ENCODE results near the genes LRRC43 and KNTC1.

DNA sequence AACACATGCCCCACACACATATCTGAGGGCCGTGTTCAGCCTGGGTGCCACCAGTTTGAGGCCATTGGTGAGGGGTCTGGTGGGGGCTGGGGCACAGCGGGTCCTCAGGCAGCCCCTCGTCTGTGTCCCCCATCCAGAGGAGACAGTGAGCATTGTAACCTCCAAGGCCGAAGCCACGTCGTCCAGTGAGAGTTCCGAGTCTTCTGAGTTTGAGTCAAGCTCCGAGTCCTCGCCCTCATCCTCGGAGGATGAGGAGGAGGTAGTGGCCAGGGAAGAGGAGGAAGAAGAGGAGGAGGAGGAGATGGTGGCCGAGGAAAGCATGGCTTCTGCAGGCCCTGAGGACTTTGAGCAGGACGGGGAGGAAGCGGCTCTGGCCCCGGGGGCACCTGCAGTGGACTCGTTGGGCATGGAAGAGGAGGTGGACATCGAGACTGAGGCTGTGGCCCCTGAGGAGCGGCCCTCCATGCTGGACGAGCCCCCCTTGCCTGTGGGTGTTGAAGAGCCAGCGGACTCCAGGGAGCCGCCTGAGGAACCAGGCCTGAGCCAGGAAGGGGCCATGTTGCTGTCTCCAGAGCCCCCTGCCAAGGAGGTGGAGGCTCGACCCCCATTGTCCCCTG is 15.6 kb downstream of the SETD1B start:
- PRO-cap: no peak

- PRO-cap: no peak
Observed at GRCh38 chr12:122013491-122014488, 7.9 kb upstream of the BCL7A start.

- PRO-cap: no peak
Observed at GRCh38 chr12:122067911-122068569, 10.5 kb upstream of the MLXIP start.

GRCh38 chr12:122077011-122077625 is 1.4 kb upstream of the MLXIP start:
- PRO-cap: no peak

DNA sequence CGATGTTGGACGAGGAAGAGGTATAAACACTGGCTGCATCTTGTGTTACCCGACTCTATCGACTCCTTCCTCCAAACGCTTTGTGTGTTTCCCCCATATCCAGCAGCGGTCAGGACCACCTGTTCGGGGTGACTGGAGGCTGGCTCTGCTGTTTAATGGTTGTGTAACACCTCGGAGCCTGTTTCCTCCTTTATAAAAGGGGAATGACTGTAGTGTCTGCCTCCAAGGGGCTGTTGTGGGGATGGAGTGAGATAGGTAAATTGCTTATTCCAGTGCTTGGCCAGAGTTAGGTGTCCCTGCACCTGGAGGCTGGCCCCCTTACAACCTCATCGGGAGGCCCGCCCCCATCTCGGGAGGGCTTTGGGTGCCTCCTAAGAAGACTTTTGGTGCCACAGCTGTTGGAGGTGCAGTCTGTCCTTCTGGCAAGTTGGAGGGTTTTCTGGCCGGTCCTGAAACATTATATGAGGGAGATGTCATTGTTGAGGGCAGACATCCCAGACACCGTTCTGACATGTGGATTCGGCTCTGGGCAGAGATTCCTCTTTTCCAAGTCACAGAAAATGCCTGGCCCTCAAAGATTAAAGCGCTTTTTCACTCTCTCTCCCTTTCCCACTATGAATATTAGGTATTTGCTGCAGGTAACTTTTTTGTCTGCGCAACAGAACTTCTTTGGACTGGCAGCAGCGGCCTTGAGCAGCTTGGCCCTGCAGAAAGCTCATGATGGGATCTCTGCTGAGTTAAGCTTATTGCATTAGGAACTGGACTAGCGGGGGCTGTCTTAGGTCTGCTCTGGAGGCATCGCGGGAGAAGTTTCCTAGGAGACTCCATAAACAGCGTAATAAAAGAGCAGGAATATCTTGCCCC is 1.2 kb downstream of the MLXIP start:
- PRO-cap: no peak

GRCh38 chr12:122087599-122088669 is 9.4 kb downstream of the MLXIP start:
- PRO-cap: unidirectional peak, minus-strand start at chr12:122088275

- PRO-cap: no peak
Observed at GRCh38 chr12:122116760-122117464, 38.4 kb downstream of the MLXIP start.

DNA sequence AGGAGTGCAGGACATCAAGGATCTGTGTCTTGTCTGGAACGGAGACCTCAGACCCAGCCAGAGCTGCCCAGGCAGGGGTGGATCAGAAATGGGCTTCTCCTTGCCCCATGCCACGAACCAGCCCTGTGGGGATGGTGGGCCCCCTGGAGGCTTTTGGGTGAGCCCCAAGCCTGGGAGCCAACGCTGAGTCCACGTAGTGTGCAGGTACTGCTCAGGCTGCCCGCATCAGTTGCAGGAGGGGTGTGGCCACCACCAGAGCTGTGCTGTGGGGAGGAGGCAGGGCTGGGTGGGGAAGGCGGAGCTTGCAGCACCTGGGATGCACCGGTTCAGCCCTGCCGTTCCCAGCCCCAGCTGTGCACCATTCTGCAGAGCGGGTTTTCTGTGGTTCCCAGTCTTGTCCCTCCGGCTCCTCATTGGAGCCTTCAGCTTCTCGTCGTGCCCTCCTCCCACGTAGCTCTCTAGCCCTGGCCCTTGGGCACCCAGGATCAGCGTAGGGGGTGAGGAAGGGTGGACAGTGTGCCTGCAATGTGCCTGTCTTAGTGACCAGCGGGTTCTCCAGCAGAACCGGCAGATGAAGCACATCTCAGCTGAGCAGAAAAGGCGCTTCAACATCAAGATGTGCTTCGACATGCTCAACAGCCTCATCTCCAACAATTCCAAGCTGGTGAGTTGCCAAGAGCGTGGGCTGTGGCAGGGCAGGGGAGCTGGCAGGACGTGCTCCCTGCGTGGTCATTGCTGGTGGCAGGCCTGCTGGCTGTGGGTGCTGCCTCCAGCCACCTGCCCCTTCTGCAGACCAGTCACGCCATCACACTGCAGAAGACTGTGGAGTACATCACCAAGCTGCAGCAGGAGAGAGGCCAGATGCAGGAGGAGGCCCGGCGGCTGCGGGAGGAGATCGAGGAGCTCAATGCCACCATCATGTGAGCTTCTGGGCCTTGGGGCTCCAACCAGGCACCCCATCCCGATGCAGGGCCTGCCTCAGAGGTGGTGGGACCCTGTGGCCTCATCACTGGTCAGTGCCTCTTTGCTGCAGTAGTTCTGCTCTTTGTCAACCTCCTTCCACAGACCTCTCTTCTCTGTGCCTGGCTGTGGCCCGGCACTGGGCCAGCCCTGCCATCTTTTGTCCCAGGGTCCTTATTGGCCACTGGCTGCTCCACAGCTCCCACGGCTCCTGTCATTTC is 36.0 kb downstream of the IL31 start:
- PRO-cap: no peak

GRCh38 chr12:122182817-122183607 is at the start of gene LRRC43:
LRRC43 (plus strand) TSS chr12:122183123.
- PRO-cap: no peak

DNA sequence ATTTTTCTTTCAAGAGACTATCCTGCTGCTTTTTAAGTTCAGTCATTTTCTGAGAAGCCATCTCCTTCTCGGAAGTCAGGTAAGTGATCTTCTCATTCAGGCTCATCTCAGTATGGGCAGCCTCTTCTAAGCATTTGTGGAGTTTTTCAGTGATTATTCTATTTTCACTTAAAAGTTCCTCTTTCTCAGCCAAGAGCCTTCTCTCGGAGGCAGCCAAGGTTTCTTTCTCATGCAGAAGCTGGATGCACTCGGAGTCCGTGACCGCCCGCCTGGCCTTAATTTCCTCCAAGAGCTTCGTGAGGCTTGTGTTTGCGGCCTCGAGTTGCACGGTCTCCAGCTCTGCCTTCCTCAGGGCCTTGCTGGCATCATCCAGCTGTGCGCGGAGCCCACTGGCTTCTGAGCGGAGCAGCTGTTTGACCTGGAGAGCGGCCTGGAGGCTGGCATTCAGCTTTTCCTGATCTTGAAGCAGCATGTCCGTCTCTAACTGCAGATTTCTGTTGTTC is 56.9 kb upstream of the VPS33A start:
- PRO-cap: no peak

- PRO-cap: no peak
Observed at GRCh38 chr12:122398924-122399890, 23.3 kb downstream of the CLIP1 start.

DNA sequence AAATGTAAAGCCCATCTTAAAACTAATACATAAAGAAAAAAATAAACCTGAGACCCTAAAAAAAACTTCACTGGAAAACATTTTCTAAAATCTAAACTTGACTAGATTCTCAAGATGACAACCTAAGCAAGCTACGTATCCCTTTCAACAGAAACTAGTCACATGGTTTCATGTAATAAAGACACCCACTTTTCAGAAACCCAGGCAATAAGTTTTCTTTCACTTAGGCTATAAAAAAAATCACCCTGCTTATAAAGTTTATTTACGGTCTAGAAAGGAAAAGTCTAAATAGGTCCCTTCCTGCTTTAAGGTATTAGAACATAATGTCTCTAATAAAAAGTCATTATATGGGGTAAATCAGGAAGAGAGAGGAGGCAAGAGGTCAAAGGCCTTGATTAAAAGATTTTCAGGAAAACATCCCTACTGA is 9.6 kb downstream of the CLIP1 start:
- PRO-cap: no peak

GRCh38 chr12:122468040-122468477 is 32.7 kb downstream of the ZCCHC8 start:
- PRO-cap: no peak

- PRO-cap: no peak
Observed at GRCh38 chr12:122503992-122504984, 3.6 kb upstream of the ZCCHC8 start.

DNA sequence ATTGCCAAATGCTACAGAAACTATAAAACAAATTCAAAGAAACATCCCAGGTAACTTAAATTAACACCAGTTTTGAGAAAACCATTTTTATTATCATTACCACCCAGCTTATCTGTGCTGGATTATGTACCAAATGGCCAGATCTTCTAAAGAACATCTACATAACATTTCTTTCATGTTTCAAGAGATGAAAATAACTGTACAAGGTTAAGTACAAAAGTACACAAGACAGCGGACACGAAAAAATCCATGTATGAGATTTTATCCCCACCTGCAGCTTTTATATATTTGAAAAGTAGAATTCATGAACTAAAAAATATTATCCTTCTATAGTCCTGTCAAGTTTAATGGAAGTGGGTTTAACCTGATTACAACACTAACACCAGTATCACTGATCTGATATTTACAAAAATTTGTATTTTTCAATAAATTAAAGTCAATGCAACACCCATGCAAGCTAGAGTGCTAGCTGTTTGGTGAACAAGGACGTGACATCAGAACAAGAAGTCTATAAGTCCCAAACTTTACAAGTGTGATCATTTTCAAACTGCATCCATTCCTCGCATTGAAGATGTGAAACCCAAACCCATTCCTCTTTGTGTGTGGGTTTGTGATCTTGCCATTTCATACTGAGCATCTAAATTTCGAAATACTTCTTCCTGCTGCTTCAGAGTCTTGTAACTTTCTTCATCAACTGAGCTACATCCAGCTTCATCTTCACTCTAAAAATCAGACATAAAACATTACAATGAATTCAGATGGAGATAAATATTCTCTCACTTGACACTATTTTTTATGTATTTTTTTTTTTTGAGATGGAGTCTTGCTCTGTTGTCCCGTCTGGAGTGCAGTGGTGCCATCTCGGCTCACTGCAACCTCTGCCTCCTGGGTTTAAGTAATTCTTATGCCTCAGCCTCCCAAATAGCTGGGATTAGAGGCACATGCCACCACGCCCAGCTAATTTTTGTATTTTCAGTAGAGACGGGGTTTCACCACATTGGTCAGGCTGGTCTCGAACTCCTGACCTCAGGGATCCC is 4.6 kb upstream of the ZCCHC8 start:
- PRO-cap: no peak

GRCh38 chr12:122527155-122527972 is at the start of gene KNTC1:
KNTC1 (plus strand) TSS chr12:122527249.
- PRO-cap: bidirectional peak, plus-strand start at chr12:122527281, minus-strand start at chr12:122526973; unidirectional peak, plus-strand start at chr12:122527344

DNA sequence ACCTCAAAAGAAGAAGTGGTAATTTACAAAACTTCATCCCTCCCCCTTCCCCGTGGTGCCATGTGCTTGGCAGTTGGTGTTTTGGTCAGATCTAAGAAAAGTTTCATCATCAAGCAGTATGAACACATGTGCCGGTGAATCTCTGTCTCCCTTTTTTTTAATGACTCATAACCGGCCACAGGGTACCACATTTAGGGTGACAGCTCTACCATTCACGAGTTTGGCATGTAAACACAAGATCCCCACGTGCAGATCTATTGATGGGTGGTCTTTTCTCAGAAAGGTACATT is 56.3 kb downstream of the HCAR2 start:
- PRO-cap: no peak

DNA sequence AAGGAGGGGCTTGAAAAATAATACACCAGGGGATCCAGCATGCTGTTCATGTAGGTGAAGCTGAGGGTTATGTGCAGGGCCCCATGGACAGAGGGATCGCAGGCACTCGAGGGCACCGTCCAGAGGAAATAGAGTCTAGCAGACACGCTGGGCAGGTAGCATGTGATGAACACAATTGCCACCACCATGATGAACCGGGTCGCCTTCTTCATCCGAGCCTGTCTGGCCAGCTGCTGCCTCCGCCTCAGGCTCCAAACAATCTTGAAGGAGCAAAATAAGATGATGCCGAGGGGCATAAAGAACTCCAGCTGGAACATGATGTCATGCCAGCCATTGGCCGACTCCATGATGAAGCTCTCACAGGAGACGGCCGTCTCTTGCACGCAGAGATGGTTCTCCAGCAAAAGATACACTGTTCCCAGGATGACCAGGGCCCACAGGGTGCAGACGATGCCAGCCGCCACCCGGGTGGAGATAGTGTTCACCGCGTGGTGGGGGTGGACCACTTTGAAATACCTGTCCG is 1.1 kb downstream of the HCAR1 start:
- PRO-cap: no peak

DNA sequence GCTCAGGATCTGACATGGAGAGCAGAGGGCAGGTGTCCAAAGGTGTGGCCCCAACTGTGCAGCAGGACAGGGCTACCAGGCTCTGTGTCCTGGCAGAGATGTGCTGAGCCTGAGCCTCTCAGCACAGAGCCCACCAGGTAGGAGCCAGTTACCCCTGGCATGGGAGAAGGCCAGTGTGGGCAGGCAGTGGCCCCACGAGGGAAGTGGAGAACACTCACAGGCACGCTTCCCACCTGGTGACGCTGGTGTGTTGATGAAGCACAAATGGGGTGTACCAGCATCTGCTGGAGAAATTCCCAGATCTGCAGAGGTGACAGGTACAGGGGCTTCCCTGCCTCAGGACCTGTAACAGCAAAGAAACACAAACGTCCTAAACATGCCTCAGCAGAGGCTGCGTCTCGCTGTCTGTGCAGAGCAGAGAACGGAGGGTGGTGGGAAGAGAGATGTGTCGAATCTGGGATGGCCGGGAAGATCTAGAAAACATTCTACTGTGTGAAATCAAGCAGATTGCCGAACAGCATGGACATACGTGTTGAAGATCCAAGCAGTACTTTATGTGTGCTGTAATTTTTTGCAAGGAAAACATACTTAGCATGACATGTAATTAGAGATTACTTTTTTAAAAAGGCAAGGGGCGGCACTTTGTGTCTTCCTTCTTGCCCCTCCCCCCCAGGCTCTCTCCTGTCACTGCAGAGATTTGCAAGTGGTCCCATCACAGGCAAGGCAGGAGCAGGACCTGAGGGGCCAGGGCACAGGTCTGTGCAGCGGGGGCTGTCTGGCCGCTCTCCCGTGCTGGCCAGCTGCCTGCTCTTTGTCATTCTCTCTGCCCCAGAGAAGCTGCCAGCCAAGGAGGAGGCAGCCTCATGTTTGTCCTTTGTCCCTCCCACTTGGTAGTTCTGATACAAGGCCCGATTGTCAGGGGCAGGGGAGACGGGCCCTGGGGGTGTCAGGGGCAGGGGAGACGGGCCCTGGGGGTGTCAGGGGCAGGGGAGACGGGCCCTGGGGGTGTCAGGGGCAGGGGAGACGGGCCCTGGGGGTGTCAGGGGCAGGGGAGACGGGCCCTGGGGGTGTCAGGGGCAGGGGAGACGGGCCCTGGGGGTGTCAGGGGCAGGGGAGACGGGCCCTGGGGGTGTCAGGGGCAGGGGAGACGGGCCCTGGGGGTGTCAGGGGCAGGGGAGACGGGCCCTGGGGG is 17.4 kb downstream of the HIP1R start:
- PRO-cap: no peak

DNA sequence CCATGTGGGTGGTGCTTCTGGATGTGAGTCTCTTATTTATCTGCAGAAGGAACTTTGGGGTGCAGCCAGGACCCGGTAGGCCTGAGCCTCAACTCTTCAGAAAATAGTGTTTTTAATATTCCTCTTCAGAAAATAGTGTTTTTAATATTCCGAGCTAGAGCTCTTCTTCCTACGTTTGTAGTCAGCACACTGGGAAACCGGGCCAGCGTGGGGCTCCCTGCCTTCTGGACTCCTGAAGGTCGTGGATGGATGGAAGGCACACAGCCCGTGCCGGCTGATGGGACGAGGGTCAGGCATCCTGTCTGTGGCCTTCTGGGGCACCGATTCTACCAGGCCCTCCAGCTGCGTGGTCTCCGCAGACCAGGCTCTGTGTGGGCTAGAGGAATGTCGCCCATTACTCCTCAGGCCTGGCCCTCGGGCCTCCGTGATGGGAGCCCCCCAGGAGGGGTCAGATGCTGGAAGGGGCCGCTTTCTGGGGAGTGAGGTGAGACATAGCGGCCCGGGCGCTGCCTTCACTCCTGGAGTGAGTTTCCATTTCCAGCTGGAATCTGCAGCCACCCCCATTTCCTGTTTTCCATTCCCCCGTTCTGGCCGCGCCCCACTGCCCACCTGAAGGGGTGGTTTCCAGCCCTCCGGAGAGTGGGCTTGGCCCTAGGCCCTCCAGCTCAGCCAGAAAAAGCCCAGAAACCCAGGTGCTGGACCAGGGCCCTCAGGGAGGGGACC is 26.8 kb downstream of the HIP1R start:
- PRO-cap: no peak